ENCODE measurements around the gene PPFIA4.

- PRO-cap, 2 experiments: no peak in any of the 2 experiments
Measured at GRCh38 chr1:202203372-202203951, 9.9 kb downstream of the LGR6 start.

- PRO-cap, 2 experiments: no peak in any of the 2 experiments
Measured at GRCh38 chr1:202213895-202214828, 20.6 kb downstream of the LGR6 start.

GRCh38 chr1:202235769-202236858 lies 42.5 kb downstream of the LGR6 start:
- PRO-cap, 2 experiments: no peak in any of the 2 experiments

GRCh38 chr1:202333710-202334385 lies 7.9 kb downstream of the UBE2T start:
- PRO-cap, 2 experiments: no peak in any of the 2 experiments

GRCh38 chr1:202507489-202507977 lies 159.0 kb downstream of the PPP1R12B start:
- PRO-cap, 2 experiments: no peak in any of the 2 experiments

DNA sequence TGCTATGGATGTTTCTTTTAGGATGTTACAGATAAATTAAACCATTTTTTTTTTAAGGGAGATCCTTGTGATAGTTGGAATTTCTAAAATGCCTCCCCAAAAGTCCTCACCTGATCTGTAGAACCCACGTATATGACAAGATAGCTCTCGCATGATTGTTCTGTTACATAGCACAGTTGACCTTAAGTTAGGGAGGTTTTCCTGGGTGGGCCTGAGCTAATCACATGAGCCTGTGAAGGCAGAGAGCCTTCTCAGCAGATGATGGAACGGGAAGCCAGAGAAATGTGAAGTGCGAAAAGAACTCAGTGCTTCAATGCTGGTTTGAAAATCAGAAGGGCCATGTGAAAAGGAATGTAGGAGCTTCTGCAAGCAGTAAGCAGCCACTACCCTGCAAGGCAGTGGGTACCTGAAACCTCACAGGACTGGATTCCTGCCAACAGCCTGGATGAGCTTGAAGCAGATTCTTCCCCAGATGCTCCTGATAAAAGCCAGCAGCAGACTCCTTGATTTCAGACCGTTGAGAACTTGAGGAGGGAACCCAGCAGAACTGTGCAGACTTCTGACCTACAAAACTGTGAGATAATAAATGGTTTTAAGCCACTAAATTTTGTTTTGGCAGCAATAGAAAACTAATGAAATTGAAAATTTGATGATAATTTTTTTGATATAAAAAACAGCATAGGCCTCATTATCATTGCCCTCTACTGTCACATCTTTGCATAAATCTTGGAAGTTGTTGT lies 158.6 kb downstream of the SYT2 start:
- PRO-cap, 2 experiments: no peak in any of the 2 experiments

DNA sequence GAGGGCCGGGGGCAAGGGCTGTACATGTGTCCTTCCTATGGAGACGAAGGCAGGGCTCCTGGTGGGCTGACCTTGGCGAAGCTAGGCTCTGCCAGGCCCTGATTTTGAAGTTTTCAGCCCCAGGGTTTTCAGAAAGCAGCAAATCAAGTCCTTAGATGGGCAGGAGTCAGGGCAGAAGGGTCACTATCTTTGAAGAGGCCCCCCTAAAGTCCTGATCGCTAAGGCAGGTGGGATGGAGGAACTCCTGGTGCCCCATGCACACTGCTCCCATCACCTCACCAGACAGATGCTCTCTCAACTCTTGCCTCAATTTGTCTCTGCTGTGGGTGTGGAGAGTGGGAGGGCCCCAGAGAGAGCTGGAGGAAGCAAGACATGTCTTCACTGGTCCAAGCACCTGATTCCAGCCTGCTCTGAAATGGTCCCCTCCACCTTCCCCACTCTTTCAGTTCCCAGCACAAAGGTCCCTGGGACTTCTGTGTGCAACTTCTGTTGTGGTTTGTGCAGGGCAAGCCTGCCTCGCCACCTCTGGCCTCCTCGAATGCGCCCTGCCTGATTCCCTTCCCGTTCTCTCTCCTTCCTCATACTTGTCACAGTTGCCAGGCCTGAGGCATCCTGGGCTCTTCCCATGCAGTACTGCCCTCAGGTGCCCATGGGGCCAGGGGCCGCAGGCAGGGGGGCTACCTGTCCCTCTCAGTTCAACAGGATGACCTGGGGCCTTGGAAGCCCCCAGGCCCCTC lies 119.4 kb downstream of the SYT2 start:
- PRO-cap, 2 experiments: no peak in any of the 2 experiments

- PRO-cap, 2 experiments: no peak in any of the 2 experiments
Measured at GRCh38 chr1:202756058-202756823, 46.0 kb upstream of the SYT2 start.

DNA sequence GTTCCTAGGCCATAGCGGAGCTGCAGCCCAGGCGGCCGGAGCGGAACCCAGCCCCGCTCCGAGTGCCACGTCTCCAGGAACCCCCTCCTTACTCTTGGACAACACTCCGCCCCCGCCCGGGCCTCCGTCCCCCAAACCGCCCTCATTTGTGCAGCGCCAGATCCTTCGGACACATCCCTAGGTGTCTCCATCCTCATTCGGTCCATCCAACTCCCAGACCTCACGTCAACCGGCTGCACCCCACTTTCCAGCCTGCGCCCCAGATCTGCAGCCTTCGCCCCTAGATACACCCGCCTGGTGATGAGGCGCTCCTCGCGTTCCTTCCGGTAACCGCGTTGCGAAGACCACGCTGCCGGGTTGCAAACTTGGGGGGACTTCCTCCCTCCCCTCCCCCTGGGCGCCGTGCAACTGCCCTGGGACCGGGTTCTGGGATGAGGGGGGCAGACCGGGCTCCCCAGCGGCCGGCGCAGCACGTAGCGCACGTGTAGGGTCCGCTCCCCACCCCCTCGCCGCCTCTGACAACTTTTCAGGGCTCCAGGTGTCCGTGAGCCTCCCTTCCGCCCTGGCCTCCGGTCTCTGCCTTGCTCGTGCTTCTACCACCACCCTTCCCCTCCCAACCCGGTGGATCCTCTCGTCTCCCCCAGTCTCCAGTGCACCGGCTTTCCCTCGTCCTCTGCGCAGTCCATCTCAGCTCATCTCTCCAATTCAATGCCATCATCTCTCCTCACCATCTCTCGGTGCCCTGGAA lies 3.0 kb upstream of the KDM5B start:
- PRO-cap, 2 experiments: peak in 2 of 2 experiments; most common minus-strand start position 64 of the sequence (in 2)

- PRO-cap, 2 experiments: no peak in any of the 2 experiments
Measured at GRCh38 chr1:202857177-202857450, 31.8 kb downstream of the RABIF start.

DNA sequence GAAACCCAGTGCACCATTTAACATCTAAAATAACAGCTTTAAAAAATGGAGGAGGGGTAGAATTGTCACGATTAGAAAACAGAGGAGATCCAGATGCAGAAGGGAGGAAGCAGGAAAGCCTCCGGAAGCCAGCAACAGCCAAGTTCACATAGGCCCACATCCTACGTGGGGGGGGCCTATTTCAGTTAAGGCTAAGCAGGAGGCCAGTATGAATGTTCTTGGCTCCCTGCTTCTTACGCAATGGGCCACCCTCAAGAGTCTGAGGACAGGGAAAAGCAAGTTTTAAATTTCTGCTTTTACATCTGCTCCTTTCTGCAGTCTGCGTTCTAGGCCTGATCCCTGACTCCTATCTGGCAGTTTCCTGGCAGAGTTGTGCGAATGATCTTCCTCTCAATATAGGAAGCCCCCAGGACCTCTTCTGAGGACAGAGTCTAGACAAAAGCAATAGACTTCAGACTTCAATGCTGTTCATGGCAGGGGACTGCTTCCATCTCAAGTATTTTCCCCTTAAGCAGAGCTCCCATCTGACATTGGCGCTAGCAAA lies 30.6 kb downstream of the RABIF start:
- PRO-cap, 2 experiments: no peak in any of the 2 experiments

DNA sequence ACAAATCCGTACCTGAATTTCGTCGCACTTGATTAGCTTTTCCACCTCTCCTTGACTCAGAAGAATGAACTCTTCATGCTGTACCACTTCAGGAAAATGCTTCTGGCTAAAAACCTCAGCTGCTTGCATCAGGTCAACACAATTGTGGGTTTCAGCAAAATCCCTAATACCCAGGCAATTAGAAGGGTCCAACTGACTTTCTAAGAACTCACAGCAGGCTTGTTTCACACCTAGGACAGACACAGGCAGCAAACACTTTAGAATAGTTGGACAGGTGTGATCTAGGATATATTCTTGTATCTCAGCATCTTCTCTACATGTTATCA lies 8.9 kb downstream of the KLHL12 start:
- PRO-cap, 2 experiments: no peak in any of the 2 experiments

DNA sequence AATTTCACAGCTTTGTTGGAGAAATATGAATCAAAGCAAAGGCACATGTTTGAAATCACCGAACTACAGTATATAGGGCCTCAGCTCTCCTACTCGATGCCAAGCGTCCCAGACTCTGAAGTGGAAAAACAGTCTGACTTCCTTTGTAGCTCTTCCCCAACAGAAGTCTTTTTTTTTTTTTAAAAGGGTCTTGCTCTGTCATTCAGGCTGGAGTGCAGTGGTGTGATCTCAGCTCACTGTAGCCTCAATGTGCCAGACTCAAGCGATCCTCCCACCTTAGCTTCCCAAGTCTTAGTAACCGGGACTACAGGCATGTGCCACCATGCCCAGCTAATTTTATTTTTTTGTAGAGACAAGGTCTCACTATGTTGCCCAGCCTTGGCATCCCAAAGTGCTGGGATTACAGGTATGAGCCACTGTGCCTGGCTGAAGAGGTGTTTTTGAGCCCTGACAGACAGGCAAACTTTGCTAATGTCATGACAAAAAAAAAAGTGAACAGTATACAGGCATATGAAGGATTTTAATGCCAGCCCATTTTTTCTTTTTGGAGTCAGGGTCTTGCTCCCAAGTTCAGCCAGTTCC lies 3.0 kb downstream of the ADIPOR1 start:
- PRO-cap, 2 experiments: no peak in any of the 2 experiments

GRCh38 chr1:202967966-202968365 lies 909 bp upstream of the CYB5R1 start:
- PRO-cap, 2 experiments: peak in 2 of 2 experiments; most common plus-strand start chr1:202968244 (in 2); most common minus-strand start chr1:202968121 (in 2)

DNA sequence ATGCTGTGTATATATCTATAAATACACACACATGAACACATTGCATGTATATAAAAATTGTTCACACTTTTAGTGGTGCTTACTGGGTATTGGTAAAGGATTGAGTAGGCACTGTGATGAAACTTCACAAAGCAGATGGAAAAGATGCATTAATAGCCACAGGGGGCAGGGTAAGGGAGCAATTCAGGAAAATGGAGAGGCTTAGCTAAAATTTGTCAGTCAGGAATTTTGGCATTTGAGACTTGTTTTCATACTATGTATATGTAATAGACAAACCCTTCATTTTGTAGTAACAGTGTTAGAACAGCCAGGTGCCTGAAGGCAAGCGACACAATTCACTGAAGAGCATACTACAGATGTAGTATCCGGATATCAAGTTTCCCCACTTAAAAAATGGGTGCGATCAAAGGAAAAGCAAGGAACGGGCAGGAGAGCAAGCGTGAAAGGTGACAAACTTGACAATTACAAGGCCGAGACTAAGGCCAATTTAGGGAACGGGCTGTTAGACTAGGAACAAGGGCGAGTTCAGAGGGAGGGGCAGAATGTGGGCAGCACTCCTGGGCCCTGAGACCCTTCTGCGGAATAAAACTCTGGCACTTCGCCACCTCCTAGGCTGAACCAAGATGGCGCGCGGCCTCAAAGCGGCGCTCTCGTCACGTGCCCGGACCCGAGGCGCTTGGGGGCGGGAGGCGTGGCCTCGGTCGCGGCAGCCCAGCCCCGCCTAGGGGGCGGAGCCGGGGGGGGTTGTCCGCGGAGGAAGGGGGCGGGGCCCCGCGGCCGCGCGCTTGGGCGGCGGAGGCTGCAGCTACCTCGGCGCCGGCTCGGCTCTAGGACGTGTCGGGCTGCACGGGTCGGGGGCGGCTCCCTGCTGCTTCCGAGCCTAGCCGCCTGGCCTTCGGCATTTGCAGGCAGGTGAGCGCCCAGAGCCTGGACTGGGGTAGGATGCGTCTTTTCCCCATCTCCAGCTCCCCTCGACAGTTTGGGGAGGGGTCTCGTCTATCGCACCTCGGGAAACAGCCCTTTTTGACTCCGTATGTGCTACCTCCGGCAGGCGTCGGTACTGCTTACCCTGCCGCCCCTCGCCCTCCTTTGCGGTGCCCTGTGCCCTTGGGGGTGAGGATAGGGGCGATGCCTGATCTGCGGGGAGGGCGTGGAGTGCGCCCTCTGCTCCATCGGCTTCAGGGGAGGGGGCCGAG lies at the start of gene PPFIA4:
PPFIA4 (plus strand) TSS at position 774 of the 1,196 bp plus-strand sequence.
- PRO-cap, 2 experiments: peak in 2 of 2 experiments; most common plus-strand start position 830 of the sequence (in 2); most common minus-strand start position 625 of the sequence (in 2)

GRCh38 chr1:203284565-203285292 lies 20.6 kb upstream of the BTG2 start:
- PRO-cap, 2 experiments: no peak in any of the 2 experiments

DNA sequence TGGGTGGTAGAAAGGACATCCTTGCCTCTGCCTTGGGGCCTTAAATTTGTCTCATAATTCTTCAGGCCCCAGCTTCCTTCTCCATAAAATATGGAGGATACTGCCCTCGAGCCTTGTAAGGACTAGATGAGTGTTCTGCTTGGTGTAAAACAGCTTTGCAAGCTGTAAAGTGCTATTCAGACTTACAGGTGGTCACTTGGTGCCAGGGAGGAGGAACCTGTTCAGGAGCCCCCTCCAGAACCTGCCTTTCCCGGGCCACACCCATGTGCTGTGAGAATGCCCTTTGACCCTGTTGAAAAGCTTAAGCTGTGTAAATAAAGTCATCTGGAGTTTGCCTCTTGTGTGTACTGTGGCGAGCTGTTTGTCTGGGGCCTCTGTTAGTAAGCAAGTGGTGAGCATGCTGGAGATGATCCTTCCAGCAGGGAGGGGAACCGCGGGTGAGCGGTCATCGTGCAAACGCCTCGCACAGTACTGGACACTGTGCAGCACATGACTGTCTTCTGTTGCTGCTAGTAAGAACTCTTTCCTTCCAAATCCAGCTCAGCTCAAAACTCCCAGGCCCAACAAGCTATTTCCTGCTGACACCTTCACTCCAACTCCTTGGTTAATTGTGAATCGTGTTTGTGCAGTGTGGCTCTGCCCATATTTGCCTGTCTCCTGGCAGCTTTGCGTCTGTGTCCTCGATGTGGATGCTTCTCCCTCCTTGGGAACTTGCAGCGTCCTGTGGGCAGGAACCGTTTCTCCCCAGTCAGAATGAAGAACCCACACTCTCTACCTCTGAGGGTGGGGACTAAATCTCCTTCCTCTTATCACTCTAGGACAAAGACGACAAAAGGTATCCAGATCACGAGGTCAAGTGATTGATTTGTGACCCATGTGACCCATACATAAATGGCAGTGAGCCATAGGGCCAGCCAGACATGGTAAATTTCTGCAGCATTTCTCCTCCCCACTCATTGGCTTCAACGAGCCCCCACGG lies 14.0 kb upstream of the BTG2 start:
- PRO-cap, 2 experiments: peak in 1 of 2 experiments; most common minus-strand start position 612 of the sequence (in 1)

- PRO-cap, 2 experiments: no peak in any of the 2 experiments
Measured at GRCh38 chr1:203322670-203323315, 17.5 kb downstream of the BTG2 start.

GRCh38 chr1:203462873-203463474 lies 12.6 kb upstream of the PRELP start:
- PRO-cap, 2 experiments: no peak in any of the 2 experiments

DNA sequence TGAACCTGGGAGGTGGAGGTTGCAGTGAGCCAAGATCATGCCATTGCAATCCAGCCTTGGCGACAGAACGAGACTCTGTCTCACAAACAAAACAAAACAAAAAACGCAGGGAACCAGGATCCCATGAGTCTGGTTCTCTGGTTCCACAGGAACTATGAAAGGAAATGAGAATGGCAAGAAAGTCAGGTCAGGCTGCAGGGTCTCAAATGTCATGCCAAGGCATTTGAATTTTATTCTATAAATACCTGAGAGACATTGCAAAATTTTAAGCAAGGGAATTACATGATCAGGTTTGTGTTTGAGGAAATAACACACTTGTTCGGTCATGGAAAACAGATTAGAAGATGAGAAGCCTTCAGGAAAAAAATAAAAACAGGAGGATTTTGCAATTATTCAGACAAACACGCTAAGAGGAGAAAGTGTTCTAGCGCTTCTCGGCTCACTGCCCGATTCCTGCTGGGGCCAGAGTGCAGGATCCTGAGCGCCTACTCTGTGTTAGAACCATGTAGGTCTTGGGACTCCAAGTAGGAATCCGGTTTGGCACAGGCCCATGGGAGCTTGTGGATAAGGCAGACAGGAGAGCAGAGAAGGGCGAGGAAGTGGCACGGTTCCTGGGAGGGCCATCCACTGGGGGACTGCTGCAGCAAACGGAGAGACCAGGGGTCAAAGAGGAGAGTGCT lies 8.2 kb upstream of the PRELP start:
- PRO-cap, 2 experiments: no peak in any of the 2 experiments